Sigmoid colon (tissue), 4 donors: Measurements from ENCODE around the gene SUGP1.

GRCh38 chr19:18967124-18968189 is 26.4 kb upstream of the HOMER3 start:
- PRO-cap: no peak
- RAMPAGE, long total RNA, 4 experiments: no peak in any of the 4 experiments

DNA sequence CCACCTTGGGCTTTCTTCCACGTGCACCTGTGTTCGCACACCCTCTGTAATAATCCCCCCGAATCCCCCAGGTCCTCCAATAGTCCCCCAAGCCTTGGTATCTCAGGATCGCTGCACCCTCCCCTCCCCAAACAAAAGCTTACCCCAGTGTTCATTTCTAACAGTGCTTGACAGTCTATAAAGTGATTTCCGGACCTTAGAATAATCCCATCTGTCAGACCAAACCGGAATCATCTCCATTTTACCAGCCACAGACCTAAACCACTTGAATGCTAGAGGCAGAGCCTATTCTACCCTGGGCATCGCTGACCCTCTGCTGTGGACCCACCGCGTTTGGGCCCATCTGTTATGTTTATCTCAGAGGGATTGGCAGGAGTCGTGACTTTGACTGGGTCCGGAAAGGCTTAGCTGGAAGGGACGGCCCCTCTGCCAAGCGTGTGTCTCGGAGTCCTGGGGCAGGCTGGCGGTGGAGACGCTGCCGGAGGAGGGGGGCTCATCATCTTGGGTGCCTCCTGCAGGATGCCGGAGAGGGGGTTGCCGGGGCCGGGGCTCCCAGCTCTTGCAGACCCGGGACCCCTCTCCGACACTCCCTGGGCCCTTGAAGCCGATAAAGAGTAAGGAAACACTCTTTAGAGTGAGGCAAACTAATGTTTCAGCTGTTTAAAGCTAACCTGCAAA is 1.1 kb downstream of the SLC25A42 start:
- PRO-cap: no peak
- RAMPAGE, long total RNA, 4 experiments: no peak in any of the 4 experiments

GRCh38 chr19:19105013-19106149 is 32.9 kb downstream of the TMEM161A start:
- PRO-cap: no peak
- RAMPAGE, long total RNA, 4 experiments: no peak in any of the 4 experiments

GRCh38 chr19:19193781-19194259 is 1.8 kb downstream of the RFXANK start:
- PRO-cap: no peak
- RAMPAGE, long total RNA, 4 experiments: no peak in any of the 4 experiments

DNA sequence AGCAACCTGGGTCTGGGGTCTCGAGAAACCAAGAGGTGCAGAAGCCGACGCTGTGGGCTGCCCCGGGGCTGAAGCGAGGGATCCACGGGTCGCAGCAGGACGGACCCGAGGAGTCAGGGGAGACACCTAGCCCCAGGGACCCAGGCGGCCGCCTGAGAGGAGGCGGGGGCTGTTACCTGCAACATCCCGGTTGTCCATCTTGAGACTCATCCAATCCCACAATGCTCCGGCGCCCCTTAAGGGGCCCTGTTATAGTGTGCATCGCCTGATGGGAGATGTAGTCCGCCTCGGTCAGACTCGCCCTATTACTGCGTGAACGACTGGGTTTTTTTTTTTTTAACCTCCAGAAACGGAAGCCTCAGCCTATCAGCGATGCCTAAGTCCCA is at the start of gene SUGP1:
TSS of gene SUGP1 (minus strand) at position 223 of the 386 bp plus-strand sequence.
- PRO-cap: no peak
- RAMPAGE, long total RNA, 4 experiments: start-site peak on the minus strand in 4 of 4 experiments, centred at positions 206 to 221 of the sequence, 22 to 96 reads per replicate

- PRO-cap: no peak
- RAMPAGE, long total RNA, 4 experiments: no peak in any of the 4 experiments
Observed at GRCh38 chr19:19377551-19378136, 27.8 kb upstream of the GATAD2A start.

DNA sequence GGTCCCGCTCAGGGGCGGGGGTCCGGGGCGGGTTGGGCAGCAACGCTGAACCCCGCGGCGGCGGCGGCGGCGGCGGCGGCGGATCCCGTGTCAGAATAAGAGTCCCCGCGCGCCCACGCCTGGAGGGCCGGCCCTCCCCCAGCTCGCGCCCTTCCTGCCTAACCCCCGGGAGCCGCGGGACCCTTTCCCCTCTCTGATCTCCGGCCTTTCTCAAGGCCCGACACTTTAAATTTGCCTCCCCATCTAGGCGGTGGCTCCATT is 853 bp downstream of the GATAD2A start:
- PRO-cap: no peak
- RAMPAGE, long total RNA, 4 experiments: no peak in any of the 4 experiments

GRCh38 chr19:19416241-19416755 is 10.8 kb downstream of the GATAD2A start:
- PRO-cap: no peak
- RAMPAGE, long total RNA, 4 experiments: no peak in any of the 4 experiments

DNA sequence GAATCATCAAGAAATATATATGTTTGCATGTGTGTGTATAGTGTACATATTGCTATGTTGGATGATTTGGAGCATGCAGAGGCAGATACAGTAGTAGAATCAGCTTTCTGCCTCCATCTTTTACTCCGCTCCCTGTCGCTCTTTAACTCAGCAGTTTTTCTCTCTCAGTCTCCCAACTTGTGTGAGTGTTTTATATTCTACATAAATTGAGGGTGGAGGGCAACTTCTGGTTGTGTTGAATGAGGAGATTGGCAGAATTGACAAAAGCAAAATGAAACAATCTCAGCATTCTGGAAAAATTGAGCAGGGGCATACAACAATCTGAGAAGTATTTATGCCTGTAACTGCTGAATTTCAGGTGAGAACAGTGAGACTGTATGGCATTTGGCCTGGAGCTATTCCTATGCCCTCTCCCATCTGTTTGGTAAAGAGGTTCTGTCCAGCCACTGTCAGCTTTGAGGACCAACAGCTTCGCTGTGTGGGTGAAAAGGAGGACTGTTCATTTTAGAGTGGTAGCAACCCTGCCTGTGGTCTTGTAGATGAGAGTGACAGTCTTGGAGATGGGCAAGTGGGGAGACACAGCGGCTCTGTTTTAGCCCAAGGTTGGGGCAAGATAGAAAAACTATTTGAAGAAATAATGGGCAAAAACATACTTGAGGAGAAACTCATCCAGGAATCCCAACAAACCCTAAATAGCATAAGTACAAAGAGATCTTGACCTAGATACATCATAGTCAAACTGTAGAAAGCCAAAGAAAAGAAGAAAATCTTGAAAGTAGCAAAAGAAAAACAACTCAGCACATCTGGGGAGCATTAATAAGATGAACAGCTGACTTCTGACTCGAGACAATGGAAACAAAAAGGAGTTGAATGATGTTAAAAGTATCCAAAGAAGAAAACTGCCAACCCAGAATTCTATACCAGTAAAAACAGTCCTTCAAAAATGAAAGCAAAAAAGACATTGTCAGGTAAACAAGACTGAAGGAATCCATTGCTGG is 47.3 kb downstream of the TSSK6 start:
- PRO-cap: no peak
- RAMPAGE, long total RNA, 4 experiments: no peak in any of the 4 experiments

GRCh38 chr19:19538545-19538874 is 445 bp downstream of the CILP2 start:
- PRO-cap: no peak
- RAMPAGE, long total RNA, 4 experiments: no peak in any of the 4 experiments

DNA sequence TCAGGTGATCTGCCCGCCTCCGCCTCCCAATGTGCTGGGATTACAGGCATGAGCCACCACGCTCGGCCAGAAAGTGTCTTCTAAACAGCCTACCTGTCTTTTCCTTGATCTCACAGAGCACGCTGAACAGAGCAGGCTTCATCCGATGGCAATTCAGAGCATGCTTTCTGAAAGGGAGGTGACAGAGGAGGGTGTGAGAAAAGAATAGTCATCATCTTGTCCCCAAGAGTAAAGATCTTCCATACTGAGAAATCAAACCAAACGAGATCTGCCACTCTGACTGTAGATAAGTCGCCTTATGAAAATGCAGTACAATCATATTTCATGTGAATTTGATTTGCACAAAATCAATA is 19.3 kb downstream of the PBX4 start:
- PRO-cap: no peak
- RAMPAGE, long total RNA, 4 experiments: no peak in any of the 4 experiments

- PRO-cap: no peak
- RAMPAGE, long total RNA, 4 experiments: no peak in any of the 4 experiments
Observed at GRCh38 chr19:19627393-19628040, 503 bp downstream of the LPAR2 start.

DNA sequence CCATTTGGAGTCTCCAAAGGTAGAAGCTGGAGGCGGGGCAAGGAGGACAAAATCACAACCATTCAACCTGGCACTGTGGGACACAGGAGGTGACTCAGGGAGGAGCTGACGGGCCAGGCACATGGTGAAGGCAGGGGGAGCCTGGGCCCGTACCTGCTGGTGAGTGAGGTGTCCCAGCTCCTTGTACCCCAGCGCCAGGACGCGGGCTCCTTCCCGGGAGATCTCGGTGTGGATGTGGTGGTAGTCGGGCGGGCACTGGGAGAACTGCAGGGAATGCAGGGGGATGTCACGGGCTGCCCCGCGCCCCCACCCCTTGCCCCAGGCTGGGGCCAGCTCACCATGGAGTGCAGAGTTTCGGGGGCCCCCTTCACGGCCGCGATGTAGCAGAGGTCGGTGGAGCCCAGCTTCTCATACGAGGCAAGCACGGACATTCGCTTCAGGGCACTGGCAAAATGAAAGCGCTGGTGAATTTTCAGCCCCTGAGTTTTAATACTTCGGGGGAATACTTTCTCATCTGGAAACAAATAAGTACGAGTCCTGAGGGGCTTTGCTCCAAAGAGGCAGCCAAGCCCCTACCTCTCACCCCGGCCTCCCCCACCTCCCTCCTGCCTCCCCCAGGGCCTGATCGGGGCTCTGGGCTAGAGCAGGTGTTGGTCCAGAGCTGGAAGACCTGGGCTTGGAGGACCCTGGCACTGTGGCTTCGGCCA is 9.7 kb downstream of the ATP13A1 start:
- PRO-cap: no peak
- RAMPAGE, long total RNA, 4 experiments: no peak in any of the 4 experiments

- PRO-cap: no peak
- RAMPAGE, long total RNA, 4 experiments: start-site peak on the minus strand in 1 of 4 experiments, at chr19:19657372-19657493 at its widest, 5 reads per replicate
Observed at GRCh38 chr19:19657273-19657915, 6.1 kb downstream of the ATP13A1 start.

DNA sequence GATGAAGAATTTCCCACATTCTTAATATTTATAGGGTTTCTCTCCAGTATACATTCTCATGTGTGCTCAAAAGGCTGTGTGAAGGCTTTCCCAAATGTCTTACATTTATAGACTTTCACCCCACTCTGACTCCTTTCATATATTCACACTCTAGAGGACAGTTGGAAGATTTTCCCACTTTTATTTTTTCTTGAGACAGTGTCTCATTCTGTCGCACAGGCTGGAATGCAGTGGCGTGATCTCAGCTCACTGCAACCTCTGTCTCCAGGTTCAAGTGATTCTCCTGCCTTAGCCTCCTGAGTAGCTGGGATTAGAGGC is 22.4 kb downstream of the ZNF14 start:
- PRO-cap: no peak
- RAMPAGE, long total RNA, 4 experiments: no peak in any of the 4 experiments

DNA sequence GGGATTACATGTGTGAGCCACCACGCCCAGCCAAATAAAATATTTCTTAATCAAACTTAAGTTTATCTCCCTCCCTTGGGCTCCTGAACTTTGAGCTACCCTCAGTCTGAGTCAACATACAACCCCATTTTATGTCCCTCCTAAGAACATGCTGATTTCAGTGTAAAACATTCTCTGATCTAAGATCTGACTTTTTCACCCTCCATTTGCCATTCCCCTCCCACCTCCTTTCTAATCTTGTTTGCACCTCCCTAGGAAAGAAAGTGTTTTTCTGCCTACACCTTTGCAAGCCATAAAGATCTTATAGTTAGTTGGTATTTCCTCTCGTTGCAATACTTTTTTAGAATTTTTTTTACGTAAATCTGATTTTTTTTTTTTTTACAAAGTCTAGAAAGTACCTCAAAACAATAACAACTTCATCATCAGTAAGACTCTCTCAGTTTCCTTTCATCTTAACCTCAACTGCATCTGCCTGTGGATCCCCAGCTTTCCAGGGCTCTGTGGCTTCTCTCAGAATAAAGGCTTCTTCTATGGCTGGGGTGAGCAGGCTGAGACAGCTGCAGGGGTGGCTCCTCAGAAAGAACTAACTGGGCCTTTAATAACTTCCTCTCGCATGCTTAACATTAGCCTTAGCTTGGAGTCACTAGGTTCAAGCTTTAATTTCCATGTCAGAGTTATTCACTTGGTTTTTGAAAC is 4.3 kb downstream of the ZNF506 start:
- PRO-cap: no peak
- RAMPAGE, long total RNA, 4 experiments: no peak in any of the 4 experiments

DNA sequence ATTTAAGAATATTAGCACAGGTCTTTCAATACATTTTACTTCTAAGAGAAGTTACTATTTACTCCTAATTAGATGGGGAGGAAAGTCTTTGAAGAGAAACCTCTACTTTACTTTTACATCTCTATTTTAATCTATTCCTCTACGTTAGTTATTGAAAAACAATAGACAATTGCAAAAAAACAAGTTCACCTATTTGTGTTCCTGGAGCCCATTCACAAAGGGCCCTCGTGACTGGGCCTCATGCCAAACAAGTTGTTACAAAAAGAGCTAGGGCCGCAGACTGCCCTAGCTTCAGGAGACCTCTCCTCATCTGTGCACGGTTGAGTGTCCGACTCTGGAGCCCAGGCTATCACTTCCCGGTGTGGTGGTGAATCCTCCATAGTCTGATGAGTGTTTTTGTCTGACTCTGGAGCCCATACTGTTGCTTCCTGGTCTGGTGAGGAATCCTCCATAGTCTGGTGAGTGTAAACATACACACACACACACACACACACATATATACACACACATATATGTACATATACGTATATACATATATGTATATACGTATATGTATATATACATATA is 190.9 kb downstream of the ZNF486 start:
- PRO-cap: no peak
- RAMPAGE, long total RNA, 4 experiments: no peak in any of the 4 experiments

GRCh38 chr19:20660394-20660930 is 909 bp downstream of the ZNF626 start:
- PRO-cap: no peak
- RAMPAGE, long total RNA, 4 experiments: no peak in any of the 4 experiments

GRCh38 chr19:20664948-20665869 is 3.8 kb upstream of the ZNF626 start:
- PRO-cap: no peak
- RAMPAGE, long total RNA, 4 experiments: no peak in any of the 4 experiments

DNA sequence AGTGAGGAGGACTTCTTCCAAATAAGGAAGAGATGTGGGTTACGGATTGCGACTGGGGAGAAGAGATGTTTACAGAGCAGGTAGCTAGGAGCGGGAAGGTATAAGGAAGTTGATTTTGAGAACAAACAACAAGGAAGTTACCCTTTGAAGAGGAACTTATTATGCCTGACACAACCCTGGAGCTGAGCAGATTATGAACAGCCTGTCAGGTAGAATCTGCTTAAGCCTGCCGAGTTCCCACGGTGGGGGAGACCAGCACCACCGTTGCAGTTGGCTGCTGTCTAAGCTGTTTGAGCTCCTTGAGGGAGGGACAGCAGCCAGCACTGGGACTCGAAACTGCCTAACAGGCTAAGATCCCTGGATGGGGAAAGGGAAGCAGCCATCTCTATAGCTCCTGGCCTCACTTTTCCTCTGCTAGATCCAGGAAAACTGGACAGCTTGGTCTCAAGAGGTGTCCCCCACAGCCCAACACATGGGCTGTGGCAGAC is 6.6 kb upstream of the ZNF66 start:
- PRO-cap: no peak
- RAMPAGE, long total RNA, 4 experiments: no peak in any of the 4 experiments